Measurements from ENCODE around the genes TDRKH, LINGO4, TCHH, RPTN, FLG2, KPRP, LCE1C and LCE1A.

- PRO-cap = bidirectional peak, plus-strand start at chr1:151790834, minus-strand start at chr1:151790488
- RAMPAGE, long total RNA = no peak
- RRBS = no CpG with 5 or more reads among the region's 25 CpGs
These were observed at the start of gene TDRKH for GRCh38 chr1:151790322-151790612. Gene TDRKH, minus strand, starts transcription at chr1:151790500.

- PRO-cap = no peak
- RAMPAGE, long total RNA = no peak
- RRBS = 100% methylated on average over 1 of the region's 8 CpGs
These were observed at the start of gene LINGO4 for GRCh38 chr1:151805196-151805686. Gene LINGO4, minus strand, starts transcription at chr1:151805419.

- PRO-cap = no peak
- RAMPAGE, long total RNA = no peak
- RRBS = no CpG with 5 or more reads among the region's 10 CpGs
These were observed 4.1 kb downstream of the RORC start for GRCh38 chr1:151827469-151828003.

DNA sequence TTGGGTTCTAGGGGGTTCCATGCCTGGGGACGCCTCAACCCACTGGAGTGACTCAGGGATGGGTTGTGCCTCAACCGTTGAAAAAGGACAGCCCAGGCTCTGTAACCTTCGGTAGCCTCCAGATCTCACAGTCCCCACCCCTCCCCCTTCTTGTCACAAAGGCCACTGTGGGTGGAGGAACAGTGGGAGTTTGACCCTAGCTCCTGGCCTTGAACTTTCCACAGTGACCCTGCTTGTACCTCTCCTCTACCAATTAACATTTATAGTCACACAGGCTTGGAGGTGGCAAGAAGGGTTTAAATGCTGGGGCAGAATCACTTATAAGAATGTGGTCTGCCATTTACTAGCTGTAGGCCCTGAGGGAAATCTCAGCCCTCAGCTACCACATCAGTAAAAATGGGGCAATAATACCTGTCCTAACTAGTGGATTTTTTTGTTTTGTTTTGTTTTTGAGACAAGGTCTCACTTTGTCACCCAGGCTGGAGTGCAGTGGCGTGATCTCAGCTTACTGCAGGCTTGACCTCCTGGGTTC is 2.8 kb upstream of the RORC start:
- PRO-cap = no peak
- RAMPAGE, long total RNA = no peak
- RRBS = no CpG with 5 or more reads among the region's 4 CpGs

GRCh38 chr1:151838008-151838982 is 1.3 kb downstream of the C2CD4D start:
- PRO-cap = no peak
- RAMPAGE, long total RNA = no peak
- RRBS = 11% methylated on average over 67 of the region's 131 CpGs

DNA sequence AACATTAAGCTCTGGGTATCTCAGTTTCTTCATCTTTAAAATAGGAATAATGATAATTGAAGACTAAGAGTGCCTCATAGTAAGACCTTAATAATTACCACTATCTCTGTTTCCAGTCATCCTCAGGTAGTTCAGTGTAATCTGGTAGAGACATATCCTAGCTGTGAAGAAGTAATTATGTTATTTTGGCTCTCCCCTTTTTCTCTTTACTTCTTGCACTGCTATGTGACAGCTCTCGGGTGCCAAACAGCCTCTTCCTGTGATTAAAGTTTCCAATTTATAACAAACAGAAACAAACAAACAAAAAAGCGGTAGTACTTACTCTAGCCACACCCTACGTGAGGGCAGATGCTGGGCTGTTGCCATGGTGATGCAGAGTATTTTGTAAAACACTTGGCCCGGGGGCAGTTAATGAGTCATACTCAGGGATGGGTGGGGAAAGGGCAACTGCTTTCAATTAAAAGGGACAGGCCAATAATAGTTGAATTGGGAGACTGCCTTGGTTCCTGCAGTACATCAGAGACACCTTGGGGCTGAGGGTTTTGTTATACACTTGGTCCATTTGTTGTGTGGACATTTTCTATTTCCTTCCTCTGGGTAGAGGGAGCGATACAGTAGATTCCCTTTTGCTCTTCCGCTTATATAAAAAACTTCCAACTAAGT is 36.4 kb upstream of the THEM4 start:
- PRO-cap = no peak
- RAMPAGE, long total RNA = no peak
- RRBS = no CpG with 5 or more reads among the region's 6 CpGs

- PRO-cap = no peak
- RAMPAGE, long total RNA = no peak
- RRBS = no CpG with 5 or more reads among the region's 4 CpGs
These were observed 37.0 kb upstream of the THEM4 start for GRCh38 chr1:151946195-151946827.

DNA sequence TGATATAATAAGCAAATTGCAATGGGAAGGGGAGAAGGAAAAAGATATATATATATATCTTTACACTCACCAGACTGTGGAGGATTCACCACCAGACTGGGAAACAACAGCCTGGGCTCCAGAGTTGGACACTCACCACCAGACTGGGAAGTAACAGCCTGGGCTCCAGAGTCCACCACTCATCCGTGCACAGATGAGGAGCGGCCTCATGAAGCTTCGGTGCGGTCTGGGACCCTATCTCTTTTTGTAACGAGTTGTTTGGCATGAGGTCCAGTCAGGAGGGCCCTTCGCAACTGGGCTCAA is 40.3 kb downstream of the S100A10 start:
- PRO-cap = no peak
- RAMPAGE, long total RNA = no peak
- RRBS = no CpG with 5 or more reads among the region's 6 CpGs

GRCh38 chr1:151988215-151988575 is 5.5 kb downstream of the S100A10 start:
- PRO-cap = no peak
- RAMPAGE, long total RNA = no peak
- RRBS = no CpG with 5 or more reads among the region's 2 CpGs

DNA sequence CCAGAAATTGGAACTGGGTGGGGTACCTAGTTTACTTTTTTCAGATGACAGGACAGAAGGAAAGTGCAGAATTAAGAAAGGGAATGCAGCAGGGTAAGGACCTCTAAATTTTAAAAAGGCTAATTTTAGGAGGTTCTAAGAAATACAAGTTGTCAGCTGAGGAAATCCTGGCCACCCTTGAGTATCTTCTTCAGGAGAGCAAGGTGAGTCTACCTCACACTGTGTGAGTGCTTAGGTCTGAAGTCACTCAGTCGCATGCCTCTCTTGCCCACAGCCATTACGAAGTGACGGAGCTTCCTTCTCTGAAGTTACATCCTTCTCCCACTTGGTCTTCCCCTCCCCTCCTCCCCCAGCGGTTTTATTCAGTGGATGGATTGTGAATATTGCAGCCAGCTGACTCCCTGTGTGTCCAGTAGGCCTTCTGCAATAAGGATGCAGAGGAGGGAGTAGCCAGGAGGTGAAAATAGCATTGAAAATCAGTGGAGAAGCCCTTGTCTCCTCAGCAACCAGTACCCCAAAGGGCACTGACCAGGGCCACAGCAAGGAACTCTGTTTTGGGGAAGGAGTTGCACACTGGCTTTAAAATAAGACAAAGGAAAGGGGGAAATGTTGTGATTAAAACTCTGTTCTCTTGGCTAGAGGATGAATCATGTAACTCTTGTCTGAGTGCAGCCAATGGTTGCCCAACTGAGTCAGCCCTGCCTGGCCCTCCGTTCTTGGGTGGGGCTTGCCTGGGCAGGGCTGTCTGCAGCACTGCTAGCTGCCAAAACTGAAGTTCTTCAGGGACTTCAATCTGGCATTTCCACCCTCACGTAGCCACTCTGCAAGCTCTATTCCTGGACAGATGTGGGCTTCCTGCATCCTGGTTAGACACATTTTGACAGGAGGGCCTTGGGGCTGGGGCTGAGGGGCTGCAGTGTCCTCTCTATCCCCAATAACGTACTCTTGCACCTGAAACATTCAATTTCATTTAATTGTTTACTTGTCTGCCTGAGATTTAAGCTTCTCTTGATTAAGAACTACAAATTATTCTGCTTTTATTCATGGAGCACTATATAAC is 4.3 kb downstream of the S100A10 start:
- PRO-cap = no peak
- RAMPAGE, long total RNA = no peak
- RRBS = no CpG with 5 or more reads among the region's 7 CpGs

GRCh38 chr1:151994202-151994342 is 413 bp upstream of the S100A10 start:
- PRO-cap = no peak
- RAMPAGE, long total RNA = no peak
- RRBS = 2% methylated on average over 1 of the region's 9 CpGs

DNA sequence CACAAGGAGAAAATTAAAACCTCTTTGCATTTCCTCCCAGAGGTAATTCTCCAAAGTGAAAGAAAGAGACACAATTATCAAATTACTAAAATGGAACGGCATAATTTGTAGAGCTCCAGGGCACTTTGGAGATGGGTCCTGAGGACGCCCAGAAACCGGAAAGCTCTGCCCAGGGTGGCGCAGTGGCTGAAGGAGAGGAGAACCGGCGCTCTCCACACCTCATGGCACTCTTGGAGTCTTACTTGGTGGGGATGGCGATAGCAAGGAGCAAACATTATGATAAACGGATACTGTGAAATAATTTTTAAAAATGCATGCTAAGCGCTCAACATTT is 1.3 kb downstream of the S100A11 start:
- PRO-cap = no peak
- RAMPAGE, long total RNA = no peak
- RRBS = 27% methylated on average over 2 of the region's 9 CpGs

GRCh38 chr1:152047524-152048488 is 11.0 kb upstream of the S100A11 start:
- PRO-cap = bidirectional peak, plus-strand start at chr1:152048311, minus-strand start at chr1:152048050
- RAMPAGE, long total RNA = no peak
- RRBS = no CpG with 5 or more reads among the region's 17 CpGs

GRCh38 chr1:152110925-152111367 is 4.3 kb downstream of the TCHH start:
- PRO-cap = no peak
- RAMPAGE, long total RNA = no peak
- RRBS = 3% methylated on average over 2 of the region's 38 CpGs

- PRO-cap = no peak
- RAMPAGE, long total RNA = no peak
- RRBS = no CpG with 5 or more reads among the region's 3 CpGs
These were observed at the start of gene TCHH for GRCh38 chr1:152115214-152115622. Gene TCHH, minus strand, starts transcription at chr1:152115444.

DNA sequence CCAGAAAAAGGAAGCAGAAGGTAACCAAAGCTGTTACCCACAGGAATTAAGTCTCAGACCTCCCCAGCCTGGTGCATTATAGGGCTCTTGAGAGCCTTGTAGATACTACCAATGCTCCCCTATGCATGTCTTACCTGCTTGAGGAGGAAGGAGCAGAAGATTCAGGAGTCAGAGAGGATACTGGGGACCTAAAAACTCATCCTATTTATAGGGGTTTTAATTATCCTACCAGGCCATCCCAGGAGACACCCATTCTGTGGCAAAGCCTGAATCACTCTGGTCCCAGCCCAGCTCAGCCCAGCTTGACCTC is at the start of gene RPTN:
Gene RPTN, minus strand, starts transcription at position 179 of the 310 bp plus-strand sequence.
- PRO-cap = no peak
- RAMPAGE, long total RNA = no peak

DNA sequence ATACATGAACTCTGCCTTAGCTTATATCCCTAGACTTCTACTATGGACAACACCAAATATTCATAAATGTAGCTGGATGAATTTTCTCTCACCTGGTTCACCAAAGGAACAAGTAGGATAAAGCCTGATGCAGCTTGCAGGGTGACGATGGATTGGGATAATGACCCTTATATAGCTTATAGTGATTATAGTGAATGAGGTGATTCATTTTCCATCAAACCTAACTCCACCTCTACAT is at the start of gene FLG2:
Gene FLG2, minus strand, starts transcription at position 143 of the 238 bp plus-strand sequence.
- PRO-cap = no peak
- RAMPAGE, long total RNA = no peak
- RRBS = no CpG with 5 or more reads among the region's 1 CpG

DNA sequence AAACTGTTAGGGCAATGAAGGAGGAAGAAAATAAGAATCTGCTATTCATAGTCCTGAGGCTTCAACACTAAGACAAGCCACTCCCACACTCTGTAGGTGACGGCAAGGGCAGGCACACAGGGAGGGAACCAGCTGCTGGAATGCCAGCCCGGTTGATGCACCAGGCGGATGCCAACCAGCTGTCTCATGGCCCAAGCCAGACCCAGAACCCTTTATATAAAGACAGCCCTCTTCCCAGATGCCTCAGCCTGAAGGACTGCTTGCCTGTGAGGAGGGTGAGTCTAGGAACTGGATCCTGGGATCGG is at the start of gene KPRP:
Gene KPRP, plus strand, starts transcription at position 241 of the 305 bp plus-strand sequence.
- PRO-cap = no peak
- RAMPAGE, long total RNA = no peak
- RRBS = no CpG with 5 or more reads among the region's 4 CpGs

DNA sequence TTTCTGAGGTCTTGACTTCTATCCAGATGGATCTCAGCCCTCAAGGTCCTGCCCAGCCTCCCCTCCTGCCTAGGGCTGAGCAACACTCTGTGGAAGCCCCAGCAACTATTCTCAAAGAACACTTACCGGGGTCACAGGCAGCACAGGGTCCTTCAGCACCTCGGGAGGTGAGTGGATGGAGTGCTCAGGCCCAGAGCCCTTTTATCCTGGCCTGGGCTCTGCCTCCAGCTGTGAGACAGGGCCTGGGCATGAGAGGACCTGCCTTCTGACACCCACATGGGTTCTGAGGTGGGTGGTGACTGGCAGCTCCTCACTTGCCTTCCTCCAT is at the start of gene LCE1C:
Gene LCE1C, minus strand, starts transcription at position 177 of the 328 bp plus-strand sequence.
- PRO-cap = no peak
- RAMPAGE, long total RNA = no peak
- RRBS = no CpG with 5 or more reads among the region's 2 CpGs

DNA sequence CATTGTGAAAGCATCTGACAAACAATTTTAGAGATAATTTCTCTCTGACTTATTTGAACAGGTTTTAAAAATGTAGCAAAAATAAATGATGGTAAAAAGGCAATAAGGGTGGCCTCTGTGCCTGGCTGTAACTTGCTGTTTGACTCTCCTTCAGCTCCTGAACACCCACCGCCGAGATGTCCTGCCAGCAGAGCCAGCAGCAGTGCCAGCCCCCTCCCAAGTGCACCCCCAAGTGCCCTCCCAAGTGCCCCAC is at the start of gene LCE1A:
Gene LCE1A, plus strand, starts transcription at position 177 of the 253 bp plus-strand sequence.
- PRO-cap = no peak
- RAMPAGE, long total RNA = no peak
- RRBS = no CpG with 5 or more reads among the region's 2 CpGs

All from lung (tissue), 4 donors.